Neural crest cell (in vitro differentiated cells): Measurements from ENCODE around the gene FEM1B.

DNA sequence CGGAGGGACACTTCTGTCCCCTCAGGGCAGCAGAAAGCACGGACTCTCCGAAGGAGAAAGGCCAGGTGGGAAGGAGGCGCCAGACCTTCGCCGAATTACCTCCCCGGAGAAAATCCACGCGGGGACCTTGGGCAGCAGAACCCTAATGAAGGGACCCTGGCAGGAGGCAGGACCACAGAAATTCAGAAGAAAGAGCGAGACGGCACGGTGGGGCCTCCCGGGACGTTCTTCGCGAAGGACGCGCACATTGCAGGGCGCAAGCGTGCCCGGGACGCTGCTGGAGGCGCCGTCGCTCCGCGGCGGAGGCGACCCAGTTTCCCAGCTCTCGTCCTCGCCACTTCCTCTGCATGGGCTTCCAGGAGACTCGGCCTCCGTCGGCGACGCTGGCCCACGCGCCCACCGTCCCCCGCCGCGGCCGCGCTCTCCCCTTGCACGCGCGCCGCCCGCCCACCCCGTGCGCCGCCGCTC lies 31.9 kb upstream of the SMAD3 start:
- PRO-cap: bidirectional peak, plus-strand start at position 350 of the sequence, minus-strand start at position 348 of the sequence

DNA sequence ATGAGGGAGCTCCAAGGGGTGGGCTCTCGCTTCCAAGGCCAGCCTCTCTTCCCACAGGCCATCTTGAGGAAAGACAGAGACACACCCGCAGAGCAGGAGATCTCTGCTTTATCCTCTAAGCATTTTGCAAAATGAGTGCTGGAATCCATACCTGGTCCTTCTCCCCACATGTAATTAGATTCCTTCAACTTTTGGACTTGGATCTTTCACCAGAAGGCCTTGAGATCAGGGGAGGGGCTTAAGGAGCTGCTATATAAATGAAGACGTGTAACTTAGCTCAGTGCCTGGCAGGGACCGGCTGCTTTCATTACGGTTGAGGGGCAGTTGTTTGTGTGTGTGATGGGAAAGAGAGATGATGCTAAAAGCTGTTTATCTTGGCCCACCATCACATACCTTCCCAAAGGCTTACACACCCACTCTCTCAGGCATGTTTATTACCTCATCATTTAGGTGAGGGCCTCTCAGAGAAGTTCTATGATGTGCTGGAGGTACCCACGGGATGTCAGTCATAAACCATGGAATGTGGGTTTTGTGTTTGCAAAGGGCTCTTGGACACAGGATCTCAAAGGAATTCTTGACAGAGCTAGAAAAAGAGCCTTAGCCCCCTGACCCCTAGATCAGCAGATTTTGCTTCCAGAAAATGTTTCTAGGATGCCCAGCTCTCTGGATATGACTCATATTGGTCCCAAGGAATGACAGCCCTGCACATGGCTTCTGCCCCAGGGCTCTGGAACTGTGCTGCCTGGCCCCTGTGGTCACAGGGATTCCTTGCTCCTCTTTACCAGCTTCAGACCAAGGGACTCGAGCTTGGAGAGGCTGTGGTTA lies 16.0 kb upstream of the SMAD3 start:
- PRO-cap: no peak

- PRO-cap: no peak
Observed at GRCh38 chr15:67077106-67078559, 12.2 kb downstream of the SMAD3 start.

- PRO-cap: no peak
Observed at GRCh38 chr15:67103077-67104099, 38.0 kb downstream of the SMAD3 start.

GRCh38 chr15:67104978-67106140 lies 40.0 kb downstream of the SMAD3 start:
- PRO-cap: no peak

- PRO-cap: no peak
Observed at GRCh38 chr15:67114921-67115555, 49.6 kb downstream of the SMAD3 start.

- PRO-cap: no peak
Observed at GRCh38 chr15:67117884-67118425, 52.6 kb downstream of the SMAD3 start.

GRCh38 chr15:67126994-67127910 lies 61.9 kb downstream of the SMAD3 start:
- PRO-cap: no peak

DNA sequence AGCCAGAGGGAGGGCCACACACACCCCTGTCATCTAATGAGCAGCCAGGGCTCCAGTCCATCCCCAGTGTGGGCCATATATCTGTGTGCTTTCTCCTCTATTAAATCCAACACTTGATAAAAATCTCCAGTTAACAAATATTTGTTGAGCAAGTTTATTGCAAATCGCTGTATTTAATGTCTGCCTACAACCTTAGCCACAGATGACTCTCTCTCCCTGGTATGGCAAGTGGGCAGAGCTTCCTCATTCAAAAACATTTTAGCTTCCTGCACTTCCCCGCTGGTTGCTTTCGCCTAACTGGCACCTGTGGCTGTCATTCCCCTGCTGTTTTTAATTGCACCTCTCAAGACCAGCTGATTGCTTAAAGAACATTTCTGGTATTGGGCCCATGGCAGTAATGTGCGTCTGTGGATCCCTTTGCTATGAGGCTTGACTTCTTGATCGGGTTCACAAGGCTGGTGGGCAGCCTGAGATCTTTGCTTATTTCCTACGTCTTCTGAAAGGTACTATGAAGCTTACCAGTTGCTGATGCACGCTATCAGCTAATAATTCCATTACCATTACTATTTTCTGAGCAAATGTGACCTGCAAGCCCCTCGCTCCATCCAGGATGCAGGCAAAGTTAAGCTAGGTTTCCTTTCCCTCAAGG lies 83.0 kb downstream of the SMAD3 start:
- PRO-cap: no peak

- PRO-cap: no peak
Observed at GRCh38 chr15:67185636-67186851, 68.4 kb downstream of the AAGAB start.

DNA sequence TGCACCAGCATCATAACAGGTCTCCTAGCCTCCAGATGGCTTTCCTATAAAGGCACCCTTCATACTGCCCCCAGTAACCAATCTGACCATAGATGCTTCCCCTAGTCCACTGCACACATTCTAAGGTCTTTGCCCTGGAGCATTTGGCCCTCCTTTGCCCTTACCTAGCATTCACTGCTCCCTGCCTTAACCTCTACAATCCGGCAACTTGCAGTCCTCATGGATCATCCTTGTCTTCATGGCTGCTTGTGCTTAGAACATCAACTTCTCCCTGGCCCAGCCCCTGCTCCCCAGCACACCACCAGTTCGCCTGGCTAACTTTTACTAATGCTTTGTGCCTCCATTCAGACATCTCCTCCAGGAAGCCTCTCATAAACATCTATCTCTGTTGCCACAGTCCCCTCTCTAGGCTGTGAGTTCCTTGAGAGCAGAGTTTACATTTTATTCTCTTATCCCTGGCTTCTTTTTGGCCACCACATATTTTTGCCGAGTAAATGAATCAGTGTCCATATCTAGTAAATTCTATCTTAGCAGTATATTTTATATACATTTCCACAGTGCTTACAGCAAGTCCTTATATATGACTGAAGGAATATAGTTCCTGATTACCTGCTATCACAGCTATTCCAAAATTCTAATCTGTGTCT lies 57.1 kb downstream of the AAGAB start:
- PRO-cap: no peak

GRCh38 chr15:67522049-67522673 lies 1.2 kb downstream of the C15orf61 start:
- PRO-cap: no peak

GRCh38 chr15:67571116-67571586 lies 28.6 kb downstream of the MAP2K5 start:
- PRO-cap: no peak

DNA sequence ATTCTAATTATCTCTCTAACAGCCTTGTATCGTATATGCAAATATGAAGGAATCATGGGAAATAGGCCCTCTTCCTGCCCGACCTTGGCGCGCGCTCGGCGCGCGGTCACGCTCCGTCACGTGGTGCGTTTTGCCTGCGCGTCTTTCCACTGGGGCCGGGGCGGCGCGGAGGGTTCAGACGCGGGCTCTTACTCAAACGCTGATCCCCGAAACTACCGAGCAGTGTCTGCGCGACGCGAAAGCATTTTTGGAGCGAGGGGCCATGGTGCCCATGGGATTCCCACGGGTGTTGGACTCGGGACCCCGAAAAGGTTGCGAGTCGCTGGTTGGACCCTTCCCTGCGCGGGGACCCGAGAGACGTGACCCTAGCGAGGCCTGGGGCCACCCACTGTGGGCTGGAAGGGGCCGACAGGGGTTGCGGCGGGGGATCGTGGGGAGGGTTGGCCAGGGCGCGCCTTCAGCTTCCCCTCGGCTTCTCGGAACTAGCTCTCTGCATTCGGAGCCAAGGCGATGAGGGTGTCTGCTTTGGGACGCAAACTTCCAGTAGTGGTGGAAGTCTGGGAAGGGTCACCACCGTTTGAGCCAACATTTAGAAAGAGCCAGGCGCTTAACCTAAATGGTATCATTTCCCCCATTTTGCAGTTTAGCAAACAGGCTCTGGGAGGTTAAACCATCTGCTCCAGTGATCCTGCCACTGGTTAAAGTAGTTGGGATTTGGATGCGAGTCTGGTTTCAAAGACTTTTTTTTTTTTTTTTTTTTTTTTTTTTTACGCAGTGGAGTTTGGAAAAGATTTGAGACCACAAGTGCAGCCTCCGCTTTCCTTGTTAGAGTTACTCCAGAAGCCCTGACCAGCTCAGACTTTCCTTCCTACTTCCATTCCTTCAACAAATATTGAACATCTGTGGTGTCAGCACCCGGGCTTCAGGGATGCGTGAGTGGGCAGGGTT lies 15.2 kb downstream of the SKOR1 start:
- PRO-cap: bidirectional peak, plus-strand start at position 163 of the sequence, minus-strand start outside the sequence; bidirectional peak, plus-strand start at position 411 of the sequence, minus-strand start at position 361 of the sequence

DNA sequence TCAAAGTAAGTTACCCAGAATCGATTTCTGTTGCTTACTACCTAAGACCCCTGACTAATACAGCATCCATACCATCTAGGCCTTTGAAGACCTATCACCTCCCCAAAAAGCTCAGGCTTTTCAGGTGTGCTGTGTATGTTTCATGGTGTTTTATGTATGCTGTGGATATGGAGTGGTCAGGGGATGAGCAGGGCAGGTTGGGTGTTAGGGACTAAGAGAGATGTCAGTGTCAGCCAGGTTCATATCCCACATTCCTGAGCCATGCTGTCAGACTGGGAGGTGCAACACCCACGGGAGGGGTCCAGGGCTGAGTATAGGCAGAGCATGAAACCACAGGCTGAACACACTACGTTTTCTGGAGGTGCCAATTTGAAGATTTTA lies 112.5 kb upstream of the PIAS1 start:
- PRO-cap: no peak

- PRO-cap: no peak
Observed at GRCh38 chr15:68200327-68201285, 4.5 kb downstream of the CALML4 start.

DNA sequence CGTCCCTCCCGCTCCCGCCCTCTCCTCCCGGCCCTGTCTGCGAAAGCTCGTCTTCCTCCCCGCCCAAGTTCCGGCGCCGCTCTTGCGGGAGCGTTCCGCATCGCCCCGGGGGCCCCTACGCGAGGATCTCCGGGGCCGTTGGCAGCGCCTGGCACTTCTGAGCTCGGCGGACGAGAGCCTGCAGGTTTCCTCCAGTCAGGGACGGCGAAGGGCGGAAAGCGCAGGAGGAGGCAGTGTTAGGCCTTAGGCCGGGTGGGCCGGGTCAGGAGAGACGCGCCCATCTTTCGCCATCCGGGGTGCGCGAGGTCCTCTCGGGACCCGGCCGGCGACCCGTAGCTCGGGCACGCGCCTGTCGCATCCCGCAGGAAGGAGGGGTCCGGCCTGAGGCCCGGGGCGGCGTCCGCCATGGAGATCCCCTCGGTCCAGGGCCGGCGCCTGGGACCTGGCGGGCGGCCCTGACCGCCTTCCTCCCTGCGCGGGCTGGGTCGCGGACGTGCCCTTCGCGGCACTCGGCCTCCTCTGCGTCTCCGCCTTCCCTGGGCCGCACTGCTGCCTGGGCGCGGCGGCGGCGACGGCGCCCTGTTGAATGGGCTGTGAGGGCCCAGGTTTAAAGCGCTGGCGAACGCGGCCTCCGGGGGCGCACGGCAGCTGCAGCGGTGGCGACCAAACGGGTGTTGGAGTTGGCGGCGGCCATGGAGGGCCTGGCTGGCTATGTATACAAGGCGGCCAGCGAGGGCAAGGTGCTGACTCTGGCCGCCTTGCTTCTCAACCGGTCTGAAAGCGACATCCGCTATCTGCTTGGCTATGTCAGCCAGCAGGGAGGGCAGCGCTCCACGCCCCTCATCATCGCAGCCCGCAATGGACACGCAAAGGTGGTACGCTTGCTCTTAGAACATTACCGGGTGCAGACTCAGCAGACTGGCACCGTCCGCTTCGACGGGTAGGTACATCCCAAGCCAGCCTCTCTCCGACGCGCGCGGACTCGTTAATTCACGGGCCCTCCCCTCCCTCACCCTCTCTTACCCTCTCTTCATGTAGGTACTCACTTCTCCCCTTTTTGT lies at the start of gene FEM1B:
Gene FEM1B, plus strand, starts transcription at position 20 of the 1,061 bp plus-strand sequence.
- PRO-cap: bidirectional peak, plus-strand start at position 33 of the sequence, minus-strand start outside the sequence; bidirectional peak, plus-strand start at position 154 of the sequence, minus-strand start at position 159 of the sequence; bidirectional peak, plus-strand start at position 468 of the sequence, minus-strand start at position 466 of the sequence; bidirectional peak, plus-strand start at position 546 of the sequence, minus-strand start at position 581 of the sequence; bidirectional peak, plus-strand start at position 947 of the sequence, minus-strand start at position 860 of the sequence

DNA sequence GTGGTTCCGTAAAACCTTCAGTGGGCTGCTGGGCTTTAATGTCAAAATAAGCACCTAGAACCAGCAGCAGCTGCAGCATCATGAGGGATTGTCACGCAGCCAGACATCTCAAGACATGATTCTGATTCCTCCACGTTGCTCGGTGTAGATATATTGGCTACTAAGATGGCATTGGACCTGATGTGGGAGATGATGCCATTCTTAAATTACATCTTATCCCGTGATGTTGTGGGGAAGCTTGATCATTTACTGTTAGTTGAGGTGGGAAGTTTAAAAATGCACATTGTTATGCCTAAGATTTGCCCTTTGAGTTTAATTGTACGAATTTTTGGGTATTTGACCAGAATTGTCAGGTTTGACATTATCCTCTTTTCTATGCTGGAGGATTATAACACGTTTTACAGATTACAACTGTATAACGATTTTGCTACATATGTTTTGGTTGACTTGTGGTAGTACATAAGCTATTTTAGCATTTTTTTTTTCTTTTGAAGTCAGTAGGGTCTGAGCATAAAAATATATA lies 1.6 kb downstream of the FEM1B start:
- PRO-cap: no peak

DNA sequence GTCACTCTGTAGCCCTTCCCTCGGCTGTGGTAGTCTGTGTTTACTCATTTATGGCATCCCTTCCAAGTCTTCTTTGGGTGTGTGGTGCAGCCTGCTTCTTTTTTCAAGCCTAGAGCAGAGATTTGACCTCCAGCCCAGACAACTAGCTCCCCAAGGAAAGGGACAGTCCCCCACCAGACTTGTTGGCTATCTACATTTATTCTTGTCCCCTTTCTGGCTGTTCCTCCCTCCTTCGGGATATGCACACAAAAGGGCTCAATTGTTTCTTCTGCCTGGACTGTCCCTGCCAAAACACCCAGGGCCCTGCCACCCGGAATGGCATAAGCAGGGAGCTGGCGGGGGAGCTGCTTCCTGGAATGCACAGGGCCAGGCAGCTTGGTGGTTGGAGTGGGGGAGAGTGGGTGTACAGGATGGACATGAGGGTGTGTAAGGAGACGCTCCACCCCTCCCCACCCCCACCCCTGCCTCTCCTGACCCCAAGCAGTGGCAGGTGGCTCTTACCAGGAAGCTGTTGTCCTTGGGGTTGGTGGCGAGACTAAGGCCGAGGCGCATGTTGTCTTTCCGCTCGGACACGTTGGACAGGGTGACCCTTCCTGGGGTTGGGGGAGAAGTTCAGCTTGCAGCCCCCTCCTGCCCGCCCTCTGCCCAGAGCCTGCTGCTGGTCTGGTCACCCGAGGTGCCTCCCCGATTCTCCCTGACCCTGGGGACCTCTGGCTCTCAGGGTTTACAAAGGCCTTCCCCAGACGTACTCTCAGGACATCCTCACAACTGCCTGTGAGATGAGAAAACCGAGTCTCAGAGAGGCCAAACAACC lies 67.5 kb downstream of the ITGA11 start:
- PRO-cap: no peak

DNA sequence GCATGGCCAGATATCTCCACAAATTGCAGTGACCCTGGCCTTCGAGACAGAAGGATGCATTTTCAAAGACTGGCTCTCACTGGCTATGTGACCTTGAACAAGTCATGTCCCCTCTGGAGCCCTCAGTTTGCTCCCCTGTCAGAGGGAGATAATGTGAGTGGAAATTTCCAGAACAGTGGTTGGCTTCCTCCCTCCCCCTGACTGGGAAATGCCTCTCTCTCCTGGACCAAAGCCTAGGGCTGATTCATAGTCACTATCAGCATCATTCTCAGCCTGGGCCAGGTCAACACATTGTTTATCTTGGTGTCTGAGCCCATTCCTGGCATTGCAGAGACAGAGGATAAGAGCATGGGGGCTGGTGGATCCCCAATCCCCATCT lies 35.7 kb upstream of the CORO2B start:
- PRO-cap: no peak